Hematopoietic multipotent progenitor cell (in vitro differentiated cells): Measurements from ENCODE around the genes SLC35A1 and SPACA1.

DNA sequence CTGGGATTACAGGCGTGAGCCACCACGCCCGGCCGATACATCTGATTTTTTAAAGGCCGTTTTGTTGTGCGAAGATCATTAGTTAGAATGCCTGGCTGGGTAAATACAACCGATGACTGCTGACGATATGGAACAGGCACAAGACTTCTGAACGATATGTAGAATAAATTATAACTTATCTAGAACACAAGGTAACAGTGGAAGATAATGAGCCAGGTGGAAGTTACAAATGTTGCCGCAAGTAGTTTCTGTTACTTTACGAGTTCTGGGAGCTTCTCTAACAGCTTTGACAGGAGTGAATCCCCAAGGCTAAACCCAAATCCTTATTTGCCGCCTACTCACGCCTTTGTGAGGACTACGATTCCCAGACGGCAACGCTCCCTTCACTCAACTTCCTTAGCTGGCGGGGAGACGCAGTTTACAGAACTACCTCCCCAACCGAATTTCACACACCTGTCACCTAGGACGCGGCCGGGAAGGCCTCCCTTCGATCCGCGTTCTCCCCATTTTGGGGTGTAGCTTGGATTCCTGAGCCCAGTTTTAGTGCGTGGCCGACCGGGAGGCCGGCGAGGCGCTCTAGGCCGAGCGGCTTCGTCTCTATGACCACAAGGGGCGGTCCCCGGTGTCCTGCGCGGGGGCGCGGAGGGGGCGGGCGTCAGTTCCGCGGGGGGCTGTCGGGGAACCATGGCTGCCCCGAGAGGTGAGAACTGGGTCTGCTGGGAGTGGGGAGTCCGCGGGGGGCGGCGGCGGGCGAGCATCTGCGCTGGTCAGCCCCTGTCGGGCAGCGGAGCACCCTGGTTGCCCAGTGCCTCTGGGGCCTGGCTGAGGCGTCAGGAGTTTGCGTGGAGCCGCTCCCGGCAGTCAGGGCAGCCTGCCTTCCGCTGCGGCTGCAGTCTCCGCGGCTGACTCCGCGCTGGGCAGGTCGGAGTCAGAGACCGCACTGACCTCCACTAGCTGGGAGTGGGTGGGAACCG is at the start of gene SLC35A1:
Gene SLC35A1, plus strand, starts transcription at position 655 of the 974 bp plus-strand sequence.
- CAGE, long polyA plus RNA, result start-site peak on the plus strand centred at position 668 of the sequence, 24 bp wide, 420 reads

DNA sequence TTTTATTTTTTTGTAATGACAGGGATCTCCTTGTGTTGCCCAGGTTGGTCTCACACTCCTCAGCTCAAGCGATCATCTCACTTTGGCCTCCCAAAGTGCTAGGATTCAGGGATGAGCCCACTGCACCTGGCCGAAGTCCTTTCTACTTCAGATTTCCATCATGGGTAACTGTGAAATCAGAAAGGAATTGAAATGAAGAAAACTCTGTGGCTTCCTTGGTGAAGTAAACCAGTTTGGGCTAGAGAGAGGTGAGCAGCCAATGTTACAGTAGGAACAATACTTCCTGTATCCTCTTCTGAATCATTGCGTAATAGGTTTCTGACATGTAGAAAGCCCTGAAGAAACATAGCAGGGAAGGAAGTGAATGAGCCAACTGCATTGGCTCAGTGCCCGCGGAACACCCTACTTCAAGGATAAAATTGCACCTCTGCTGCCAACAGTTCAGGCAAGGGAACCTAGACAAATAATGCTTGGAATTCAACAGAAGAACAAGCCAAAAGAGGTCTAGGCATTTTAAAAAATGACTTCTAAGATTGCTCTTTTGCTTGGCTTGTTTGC is 29.7 kb upstream of the AKIRIN2 start:
- CAGE, long polyA plus RNA, result no peak

DNA sequence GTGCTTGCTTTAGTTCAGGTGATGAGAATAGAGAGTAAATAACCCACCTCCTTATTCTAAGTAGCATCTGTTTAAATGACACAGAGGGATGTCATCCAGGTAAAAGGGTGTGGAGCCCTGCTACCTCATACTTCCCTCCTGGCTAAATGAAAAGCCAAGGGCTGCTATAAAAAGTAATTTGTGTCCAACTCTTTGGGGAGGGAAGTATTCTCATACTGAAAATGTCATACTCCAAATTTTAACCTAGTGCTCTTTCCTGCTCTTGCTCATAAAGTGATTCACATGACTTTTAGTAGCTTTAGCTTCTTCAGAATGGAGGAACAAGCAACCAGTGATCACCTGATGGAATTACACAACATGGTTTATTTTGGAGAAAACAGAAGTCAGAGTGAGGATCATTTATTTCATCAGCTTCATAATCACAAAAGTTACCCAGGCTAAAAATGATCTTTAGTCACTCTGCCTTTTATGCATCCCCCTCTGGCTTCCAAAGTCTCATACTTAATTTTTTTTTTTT is 30.3 kb upstream of the AKIRIN2 start:
- CAGE, long polyA plus RNA, result no peak

- CAGE, long polyA plus RNA, result no peak
Observed at GRCh38 chr6:87920895-87921463, 126.7 kb upstream of the SPACA1 start.

GRCh38 chr6:88047296-88047978 is at the start of gene SPACA1:
Gene SPACA1 (plus strand): TSS chr6:88047841.
- CAGE, long polyA plus RNA, result no peak

DNA sequence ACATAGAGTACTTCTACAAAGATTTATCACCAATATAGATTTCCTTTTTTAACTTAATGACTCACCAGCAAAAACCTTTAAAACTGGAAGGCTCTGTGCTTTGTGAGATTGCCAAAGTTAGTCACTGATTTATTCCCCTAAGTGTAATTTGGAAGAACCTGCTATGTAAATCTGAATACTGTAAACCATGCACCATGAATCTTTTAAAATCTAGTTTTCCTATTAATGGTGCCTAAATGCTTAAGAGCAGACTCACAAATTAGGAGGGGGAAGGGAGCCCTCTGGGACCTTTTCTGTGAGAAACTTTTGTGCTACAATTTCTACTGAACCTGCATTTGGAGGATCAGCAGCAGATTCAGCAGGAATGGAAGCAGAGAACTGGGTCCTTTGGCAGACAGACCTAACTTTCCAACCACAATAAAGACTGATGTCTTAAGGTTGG is 57.7 kb upstream of the PNRC1 start:
- CAGE, long polyA plus RNA, result no peak

- CAGE, long polyA plus RNA, result no peak
Observed at GRCh38 chr6:89158994-89159672, 13.3 kb downstream of the PM20D2 start.

DNA sequence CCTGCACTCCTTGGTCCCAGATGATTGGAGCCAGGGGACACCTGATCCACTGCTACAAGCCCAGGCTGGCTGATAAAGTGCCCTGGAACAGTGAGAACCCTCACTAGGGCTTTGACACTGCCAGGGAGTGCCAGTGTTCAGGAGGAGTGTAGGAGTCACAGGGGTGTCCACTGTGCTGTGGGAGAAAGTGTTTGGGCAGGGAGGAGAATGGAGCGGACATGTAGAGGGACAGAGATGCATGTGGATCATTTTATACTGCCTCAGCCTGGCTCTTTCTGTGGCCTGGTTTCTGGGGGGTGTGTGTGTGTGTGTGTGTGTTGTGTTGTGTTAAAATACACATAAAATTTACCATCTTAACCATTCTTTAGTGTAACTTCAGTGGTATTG is 30.3 kb downstream of the GABRR1 start:
- CAGE, long polyA plus RNA, result no peak

DNA sequence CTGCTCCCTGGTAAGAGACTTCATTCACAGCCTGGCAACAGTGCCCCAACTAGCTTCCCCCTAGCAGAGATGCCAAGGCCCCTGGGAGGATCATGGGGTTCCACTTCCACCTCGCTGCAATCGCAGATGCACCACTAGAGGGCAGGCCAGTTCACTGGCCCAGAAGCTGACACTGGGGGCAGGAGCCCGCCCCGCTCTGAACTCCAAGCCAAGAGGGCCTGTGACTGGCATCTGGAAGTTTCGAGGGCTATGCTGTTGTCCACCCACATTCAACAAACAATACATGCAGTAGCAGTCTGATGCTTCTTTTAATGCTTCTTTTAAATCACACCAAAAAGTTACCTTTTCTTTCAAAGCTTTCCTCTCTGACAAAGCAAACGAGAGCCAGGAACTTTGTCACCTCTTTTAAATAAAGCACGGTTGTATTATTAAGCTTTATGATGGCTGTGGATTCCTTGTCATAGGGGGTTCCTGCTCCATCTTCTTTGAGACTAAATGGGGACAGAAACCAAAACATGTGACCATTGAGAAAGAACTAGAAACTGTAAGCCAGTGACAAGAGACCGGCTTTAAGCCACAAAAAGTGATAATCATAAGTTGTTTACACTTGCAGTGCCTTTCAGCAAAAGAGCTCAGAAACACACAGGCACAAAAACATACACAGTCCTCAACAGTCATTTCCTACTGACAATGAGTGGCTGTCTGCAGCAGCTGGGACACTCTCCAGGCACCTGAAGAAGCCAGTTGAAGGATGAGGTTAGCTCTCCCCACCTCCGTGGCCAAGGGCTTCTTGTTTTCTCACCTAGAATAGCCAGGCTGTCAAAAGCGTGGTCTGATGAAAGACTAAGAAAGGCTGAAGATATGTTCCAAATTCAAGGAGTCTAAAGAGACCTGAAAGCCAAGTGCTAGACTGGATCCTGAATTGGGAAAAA is 19.8 kb upstream of the UBE2J1 start:
- CAGE, long polyA plus RNA, result no peak

DNA sequence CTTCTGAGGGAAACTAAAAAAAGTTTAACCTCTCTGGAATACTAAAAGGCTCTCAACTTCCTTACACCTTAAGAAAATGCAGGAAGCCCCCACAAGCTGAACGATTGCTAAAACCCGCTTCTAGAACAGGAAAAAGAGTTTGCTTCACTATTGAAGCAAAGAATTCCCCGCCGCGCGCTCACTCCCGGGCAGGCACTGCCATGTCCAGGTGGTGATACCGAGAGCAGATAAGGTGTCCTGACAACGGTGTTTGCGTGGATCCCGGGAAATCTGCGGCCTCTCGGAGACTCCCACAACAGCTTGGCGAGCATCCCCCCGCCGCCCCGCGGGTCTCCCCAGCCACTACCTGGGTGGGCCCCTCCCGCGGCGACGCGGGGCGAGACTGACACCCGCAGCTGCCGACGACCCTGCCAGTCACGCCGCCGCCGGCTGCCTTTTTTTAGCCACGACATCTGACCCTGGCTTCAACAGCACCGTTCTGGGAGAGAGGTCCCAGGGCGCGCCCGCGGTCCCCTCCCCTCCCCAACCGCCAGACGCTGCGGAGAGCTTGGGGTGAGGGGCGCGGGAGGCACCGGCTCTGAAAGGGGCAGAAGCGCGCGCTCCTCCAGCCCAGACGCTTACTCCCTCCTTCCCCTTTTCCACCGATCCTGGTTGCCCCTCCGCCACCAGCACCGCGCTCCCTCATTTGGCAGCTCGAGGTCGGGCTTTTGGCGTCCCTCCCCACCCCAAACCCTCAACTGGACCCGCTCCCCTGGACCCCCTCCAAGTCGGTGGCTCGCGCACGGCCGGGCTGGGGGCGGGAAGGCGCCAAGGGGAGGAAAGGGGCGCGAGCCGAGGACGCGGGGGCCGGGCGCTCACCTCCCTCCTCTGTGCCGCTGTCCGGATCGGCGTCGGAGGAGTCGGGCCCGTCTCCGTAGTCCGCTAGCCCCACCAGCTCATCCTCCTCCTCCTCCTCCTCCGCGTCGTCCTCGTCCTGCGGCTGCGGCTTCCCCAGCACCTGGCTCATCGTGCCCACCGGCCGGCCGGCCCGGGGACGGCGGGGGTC is 763 bp downstream of the RRAGD start:
- CAGE, long polyA plus RNA, result no peak

DNA sequence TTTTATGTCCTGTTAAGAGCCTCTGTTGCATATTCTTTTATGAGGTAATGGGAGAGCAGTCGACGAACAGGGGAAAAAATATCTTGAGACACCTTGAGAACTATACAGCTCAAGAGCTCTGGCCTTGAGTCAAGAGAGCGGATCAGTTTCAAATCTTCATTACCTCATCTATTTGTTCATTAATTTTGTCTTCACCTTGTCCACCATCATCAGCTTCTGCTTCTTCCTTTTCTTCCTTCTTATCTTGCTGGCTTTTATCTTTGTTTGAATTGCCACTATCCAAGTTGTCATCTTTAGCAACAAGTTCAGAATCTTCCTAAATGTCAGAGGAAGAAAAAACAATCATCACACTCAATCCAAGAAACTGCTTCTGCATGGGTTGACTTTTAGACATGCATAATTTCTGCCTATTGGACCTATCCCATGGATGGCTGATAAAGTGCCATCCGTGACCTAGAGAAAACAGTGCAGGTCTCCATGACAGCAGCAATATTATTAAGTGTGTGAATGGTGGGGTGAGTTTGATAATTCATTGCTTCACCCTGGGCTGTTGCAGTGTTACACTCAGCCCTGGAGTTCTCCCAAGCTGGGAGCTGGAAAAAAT is 23.5 kb upstream of the LYRM2 start:
- CAGE, long polyA plus RNA, result no peak

DNA sequence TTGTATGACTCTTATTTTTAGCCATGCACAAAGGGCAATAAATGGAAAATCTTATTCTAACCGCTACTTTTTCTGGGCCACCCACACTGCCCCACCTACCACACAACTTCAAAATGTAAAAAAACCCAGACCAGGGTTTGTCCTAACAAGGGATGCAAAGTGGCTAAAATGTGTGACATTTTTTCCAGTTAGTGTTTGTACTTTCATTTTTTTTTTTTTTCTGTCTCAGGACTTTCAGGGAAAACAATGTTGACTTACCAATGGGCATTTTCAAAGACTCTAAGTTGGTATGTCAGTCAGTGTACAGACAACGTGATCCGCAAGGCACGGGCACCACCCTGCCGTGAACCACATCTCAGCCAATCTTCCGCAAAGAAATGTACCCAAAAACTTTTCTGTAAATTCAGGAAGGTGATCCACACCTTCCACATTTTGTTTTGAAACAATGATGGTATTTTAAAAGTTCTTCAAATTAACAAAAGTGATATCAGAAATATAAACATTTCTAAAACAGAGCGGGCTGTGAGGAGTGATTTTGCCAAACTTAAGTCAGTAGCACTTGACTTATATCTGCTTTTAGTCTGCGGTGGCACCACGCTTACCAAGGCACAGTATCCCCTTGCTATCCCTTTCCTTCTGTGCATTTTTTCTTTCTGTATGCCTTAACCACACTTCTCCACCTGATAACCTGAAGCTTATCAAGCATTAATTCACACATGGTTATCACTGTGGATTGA is 185.6 kb downstream of the GJA10 start:
- CAGE, long polyA plus RNA, result no peak

GRCh38 chr6:90110972-90111365 is 185.7 kb downstream of the BACH2 start:
- CAGE, long polyA plus RNA, result no peak

- CAGE, long polyA plus RNA, result no peak
Observed at GRCh38 chr6:90156718-90157364, 139.8 kb downstream of the BACH2 start.

- CAGE, long polyA plus RNA, result no peak
Observed at GRCh38 chr6:90169421-90169934, 127.2 kb downstream of the BACH2 start.

DNA sequence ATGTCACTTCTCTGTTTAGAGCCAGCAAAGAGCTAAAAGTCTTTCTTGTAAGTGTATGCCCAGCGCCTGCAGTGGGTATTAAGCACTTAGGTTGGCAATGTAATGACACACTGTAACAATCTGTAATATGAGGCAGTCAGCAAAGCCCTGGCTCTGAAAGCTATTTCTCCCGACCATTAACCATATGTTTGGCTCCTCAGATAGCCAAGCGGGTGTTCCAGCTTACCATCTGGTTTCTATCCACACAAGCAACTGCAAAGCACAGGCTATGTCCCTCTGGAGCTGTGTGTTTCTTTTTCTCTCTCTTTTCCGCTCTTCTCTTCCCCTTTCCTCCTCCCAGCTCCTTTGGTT is 77.5 kb downstream of the BACH2 start:
- CAGE, long polyA plus RNA, result no peak

DNA sequence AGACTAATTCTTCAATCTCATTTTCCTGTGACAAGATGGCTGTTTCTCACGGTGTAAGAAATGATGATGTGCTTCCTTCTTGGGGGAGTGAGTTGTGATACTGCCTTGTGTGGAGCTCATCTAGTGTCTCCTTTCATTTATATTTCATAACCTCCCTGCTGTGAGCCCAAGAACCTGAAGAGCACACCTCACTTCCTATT is 58.0 kb downstream of the BACH2 start:
- CAGE, long polyA plus RNA, result no peak

DNA sequence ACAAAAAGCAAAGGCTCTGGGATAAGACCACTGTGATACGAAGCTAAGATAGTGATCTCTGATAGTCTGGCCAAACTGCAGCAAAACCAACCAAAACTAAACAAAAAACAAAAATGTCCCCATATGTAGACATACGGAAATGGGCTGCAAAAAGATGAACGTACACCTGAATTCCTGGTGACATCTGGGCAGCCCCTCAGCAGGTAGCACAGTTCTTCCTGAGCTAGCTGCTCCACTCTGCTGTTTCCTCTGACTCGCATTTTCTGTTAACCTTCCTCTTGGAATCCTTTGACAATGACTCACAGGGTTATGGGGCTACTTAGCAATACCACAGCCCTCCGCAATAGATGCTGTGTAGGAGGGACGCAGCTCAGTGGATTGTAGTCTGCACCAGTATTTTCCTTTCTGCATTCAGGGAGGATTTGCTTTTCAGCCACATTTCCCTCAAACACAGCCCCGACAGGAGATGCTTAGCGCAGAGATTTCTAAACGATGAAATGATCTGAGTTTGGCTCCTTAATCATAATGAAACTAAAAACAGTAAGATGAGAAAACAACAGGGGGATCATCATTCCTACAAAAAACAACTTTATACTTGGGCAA is 12.4 kb downstream of the BACH2 start:
- CAGE, long polyA plus RNA, result no peak

- CAGE, long polyA plus RNA, result no peak
Observed at GRCh38 chr6:90496656-90496945, 90.3 kb downstream of the MAP3K7 start.

DNA sequence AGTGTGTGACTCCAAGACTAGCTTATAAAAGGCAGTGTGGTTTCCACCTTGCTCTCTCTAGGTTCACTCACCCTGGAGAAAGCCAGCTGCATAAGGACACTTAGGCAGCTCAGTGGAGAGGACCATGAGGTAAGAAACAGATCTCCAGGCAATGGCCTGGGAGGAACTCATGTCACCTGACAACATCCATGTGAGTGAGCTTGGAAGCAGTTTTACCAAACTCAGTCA is 984.3 kb upstream of the MAP3K7 start:
- CAGE, long polyA plus RNA, result no peak